Endometrial microvascular endothelial cells (primary cell): ENCODE measurements around the gene CNOT6.

DNA sequence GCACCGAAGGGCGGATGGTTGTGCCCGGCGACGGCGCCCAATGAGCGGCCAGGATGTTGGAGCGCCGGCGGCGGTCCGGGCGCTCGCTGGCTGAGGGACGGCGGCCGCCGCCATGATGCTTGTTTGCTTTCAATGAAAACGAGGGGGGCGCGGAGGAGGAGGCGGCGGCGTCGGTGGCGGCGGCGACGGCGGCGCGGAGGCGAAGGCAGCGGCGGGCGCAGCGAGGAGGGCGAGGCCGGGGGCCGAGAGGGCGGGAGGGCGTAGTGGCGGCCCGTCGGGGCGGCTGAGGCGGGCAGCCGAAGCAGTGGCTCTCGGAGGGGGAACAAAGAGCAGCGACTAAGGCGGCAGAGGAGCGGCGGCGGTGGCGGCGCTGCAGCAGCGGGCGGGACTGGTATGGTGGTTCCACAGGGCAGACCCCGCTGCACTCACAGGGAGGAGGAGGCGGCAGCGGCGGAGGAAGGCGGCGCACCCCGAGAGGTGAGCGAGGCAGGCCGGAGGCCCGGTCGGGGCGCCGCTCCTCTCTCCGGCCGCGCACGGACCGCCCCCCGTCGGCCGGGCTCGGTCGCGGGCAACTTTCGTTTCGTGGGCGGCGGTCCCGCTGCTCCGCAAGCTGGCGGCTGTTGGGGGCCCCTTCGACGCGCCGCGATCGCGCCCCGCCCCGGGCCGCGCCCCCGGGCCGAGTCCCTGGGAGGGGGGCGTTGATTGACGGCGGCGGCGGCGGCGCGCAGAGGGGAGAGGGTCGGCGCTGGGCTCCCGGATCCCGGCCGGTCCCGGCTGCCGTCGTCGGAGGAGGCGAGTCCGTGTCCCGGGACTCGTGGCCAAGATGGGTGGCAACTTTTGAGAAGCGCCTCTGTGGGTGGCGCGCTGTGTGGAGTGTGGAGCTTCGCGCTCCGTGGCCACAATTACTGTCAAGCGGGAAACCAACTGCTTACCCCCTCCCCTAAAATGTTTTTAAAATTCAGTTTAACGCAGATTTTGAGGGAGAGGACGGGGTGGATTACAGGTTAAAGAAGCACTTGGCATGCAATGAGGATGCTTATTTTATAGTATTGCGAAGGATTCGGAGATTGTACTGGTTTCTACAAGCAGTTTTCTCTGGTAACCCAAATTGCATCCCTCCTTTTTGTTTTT lies at the start of gene CNOT6:
TSS of gene CNOT6 (plus strand) at position 93 of the 1,131 bp plus-strand sequence.
- RAMPAGE, long total RNA, result no peak

DNA sequence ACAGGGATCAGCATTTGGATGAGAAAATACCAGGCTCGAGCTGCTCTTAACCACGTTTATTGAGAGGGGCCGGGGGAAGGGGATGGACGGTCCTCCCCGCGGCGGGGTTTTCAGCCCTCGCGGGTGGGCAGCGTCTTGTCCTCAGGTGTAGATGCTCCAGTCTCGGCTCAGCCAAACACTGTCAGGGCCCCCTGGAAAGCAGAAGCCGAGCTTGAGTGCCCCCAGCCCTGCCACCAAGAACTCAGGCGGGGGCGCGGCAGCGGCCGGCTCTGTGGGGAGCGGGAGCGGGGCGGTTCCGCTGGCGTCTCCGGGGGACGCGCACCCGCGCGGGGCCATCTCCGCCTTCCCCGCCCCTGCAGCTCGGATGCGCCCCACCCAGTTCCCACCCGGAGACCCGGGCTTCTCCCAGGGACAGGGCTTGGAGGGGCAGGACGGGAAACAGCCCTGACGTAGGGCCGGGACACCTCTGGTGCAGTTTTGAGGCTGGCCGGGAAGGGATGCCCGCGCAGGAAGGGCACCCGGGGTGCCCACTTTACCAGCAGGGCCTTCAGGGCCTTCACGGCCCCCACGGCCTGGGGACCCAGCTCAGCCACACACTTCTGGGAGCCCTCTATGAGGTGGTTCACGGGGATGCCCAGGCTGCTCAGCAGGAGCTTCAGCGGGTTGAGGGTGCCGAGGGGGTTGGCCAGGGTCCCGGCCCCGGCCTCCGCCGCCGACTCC lies 1.1 kb downstream of the SCGB3A1 start:
- RAMPAGE, long total RNA, result no peak

- RAMPAGE, long total RNA, result no peak
These were observed 27.5 kb upstream of the SCGB3A1 start for GRCh38 chr5:180618512-180619483.

DNA sequence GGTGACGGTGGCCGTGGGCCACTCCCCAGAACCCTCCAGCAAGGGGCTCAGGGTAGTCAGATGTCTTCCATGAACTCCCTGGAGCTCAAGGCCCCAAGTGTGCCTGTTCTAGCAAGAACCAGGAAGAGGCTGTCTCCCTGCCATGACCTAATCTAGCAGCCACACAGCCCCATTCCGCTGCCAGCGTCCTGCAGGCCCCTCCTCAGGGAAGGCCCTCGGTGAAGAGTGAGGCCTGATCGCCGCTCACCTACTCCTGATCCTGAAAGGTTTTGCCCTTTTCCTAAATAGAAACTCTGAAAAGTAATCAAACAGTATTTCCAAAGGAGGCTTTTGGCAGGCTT lies 17.1 kb downstream of the MGAT1 start:
- RAMPAGE, long total RNA, result no peak

- RAMPAGE, long total RNA, result no peak
These were observed 14.5 kb downstream of the MGAT1 start for GRCh38 chr5:180788176-180788392.

DNA sequence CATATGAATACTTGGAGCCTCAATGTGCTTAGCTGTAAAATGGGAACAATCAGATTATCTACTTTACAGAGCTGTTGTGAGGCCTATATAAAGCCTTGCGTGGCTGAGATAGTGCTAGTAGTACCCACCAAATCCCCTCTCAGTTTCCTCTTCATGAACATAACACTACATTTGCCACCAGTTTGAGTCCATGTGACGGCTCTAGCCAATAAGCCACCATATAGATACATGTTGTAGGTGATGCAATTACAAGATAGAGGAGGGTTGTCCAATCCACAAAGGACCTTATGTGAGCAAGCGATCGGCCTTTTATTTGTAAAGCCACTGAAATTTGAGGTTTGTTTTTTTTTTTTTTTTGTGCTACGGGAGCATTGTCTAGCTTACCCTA lies 19.1 kb upstream of the MGAT1 start:
- RAMPAGE, long total RNA, result no peak

GRCh38 chr5:180908438-180908676 lies 9.4 kb downstream of the BTNL8 start:
- RAMPAGE, long total RNA, result no peak

DNA sequence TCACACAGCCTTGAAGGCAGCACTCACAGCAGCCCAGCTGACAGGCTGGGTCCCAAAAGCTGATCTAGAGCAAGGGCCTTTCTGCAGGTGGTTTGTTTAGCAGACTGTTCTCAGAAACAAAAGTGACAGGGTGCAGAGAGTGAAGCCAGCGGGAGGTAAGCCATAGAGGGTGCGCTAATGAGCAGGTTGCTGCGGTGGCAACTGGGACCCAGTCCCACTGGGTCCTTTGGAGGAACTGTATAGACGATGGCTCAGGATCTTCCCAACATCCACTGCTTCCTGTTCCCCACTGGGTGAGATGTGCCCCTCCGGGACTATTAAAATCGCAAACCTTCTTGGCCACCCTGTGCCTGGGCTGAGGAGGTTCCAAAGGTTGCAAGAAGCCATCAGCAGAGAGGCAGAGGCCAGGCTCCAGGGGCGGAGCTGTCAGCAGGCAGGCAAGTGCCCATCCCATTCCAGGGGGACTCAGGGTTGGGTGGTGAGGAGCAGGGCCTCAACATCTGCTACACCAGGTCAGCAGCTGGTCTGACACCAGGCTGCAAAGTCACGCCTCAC lies 2.1 kb downstream of the BTNL3 start:
- RAMPAGE, long total RNA, result no peak

GRCh38 chr5:181042148-181043102 lies 2.4 kb downstream of the BTNL9 start:
- RAMPAGE, long total RNA, result no peak

DNA sequence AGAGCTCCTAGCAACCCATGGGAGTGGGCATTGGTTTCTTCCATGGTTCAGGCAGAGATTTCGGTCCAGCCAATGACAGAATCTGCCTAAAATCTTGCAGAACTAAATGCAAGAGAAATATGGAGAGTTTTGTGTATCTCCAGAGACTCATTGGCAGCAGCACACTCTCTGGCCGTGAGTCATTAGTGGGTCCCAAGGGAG lies 4.4 kb downstream of the BTNL9 start:
- RAMPAGE, long total RNA, result no peak

DNA sequence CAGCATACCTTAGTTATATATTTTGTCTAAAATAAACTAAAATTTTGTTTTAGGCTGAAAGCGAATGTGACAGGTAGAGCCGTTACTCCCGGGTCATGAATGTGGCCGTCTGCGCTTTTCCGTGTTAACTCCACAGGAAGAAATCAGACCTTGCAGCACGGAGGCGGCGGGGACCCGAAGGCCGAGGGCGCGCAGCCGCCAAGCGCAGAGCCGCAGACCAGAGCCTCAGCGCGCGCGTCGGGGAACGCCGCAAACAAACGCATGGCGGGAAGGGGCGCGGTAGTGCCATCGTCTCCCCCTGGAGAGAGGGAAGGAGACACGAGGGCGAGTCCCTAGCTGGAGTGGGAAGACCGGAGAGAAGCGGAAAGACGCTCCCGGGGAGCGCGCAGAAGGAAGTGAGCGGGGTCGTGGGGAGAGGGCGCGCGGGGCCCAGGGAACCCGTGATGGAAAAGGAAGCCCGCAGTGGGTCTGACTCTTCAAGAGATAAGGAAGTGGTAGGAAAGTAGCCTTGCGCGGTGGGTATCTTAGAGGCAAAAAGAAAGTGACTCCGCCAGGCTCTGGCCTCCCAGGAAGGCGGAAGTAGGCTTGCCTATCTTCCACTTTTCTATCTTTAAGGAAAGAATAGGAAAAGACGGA lies 13.8 kb downstream of the TRIM7 start:
- RAMPAGE, long total RNA, result no peak